Kidney (tissue), 2 donors: ENCODE measurements around a stretch of chr17.

GRCh38 chr17:41549683-41550215 lies 21.6 kb upstream of the KRT19 start:
- PRO-cap: no peak
- RRBS: no CpG with 5 or more reads among the region's 8 CpGs

DNA sequence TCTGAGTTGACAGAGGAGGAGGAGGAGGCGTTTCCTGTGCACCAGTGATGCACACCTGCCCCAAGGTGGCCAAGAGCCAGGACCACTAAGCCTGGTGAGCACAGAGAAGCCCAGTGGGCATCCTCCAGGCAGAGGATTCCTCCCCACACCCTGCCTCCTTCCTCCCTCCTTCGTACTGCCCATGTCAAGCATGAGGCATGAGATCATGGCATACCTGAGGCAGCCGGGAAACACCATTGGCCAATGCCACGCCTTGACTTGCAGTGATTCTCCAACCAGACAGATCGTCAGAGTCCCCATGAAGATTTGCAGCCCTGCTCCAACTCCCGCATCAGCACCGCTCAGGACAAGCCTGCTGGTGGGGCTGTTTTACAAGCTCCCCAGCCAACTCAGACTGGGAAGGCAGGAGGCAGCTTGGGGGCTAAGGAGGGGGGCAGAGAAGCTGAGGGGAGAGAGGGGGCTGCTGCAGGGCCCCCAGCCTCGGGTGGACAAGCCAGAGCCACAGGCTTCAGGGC lies 2.9 kb upstream of the KRT16 start:
- PRO-cap: no peak
- RRBS: no CpG with 5 or more reads among the region's 8 CpGs

DNA sequence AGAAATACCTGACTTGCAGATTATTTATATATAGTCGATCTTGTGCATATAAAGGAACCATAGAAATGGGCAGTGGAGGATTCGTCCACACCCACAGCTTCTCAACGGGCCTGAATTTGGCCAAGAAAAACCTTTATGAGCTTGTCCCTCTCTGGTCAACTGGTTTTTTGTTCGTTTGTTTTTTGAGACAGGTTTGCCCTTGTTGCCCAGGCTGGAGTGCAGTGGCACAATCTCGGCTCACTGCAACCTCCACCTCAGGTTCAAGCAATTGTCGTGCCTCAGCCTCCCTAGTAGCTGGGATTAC lies 2.9 kb downstream of the EIF1 start:
- PRO-cap: unidirectional peak, plus-strand start at position 65 of the sequence
- RRBS: no CpG with 5 or more reads among the region's 6 CpGs

GRCh38 chr17:41769208-41769954 lies 17.1 kb downstream of the JUP start:
- PRO-cap: no peak
- RRBS: no CpG with 5 or more reads among the region's 20 CpGs

GRCh38 chr17:41801395-41801891 lies 10.3 kb downstream of the P3H4 start:
- PRO-cap: unidirectional peak, minus-strand start at chr17:41801528
- RRBS: 10% methylated on average over 2 of the region's 10 CpGs

GRCh38 chr17:41806690-41807575 lies 4.8 kb downstream of the P3H4 start:
- PRO-cap: no peak
- RRBS: no CpG with 5 or more reads among the region's 12 CpGs

- PRO-cap: no peak
- RRBS: 88% methylated on average over 4 of the region's 12 CpGs
Measured at GRCh38 chr17:41885900-41886321, 20.7 kb upstream of the KLHL11 start.

- PRO-cap: no peak
- RRBS: no CpG with 5 or more reads among the region's 3 CpGs
Measured at GRCh38 chr17:41969193-41969578, 2.6 kb downstream of the CNP start.

- PRO-cap: no peak
- RRBS: no CpG with 5 or more reads among the region's 13 CpGs
Measured at GRCh38 chr17:42130356-42130762, 7.8 kb downstream of the HSPB9 start.

- PRO-cap: no peak
- RRBS: no CpG with 5 or more reads among the region's 25 CpGs
Measured at GRCh38 chr17:42153515-42154817, 823 bp downstream of the RAB5C start.

GRCh38 chr17:42185574-42186038 lies 354 bp upstream of the HCRT start:
- PRO-cap: no peak
- RRBS: no CpG with 5 or more reads among the region's 10 CpGs

GRCh38 chr17:42190366-42191427 lies 3.6 kb downstream of the GHDC start:
- PRO-cap: no peak
- RRBS: 72% methylated on average over 3 of the region's 18 CpGs

- PRO-cap: no peak
- RRBS: no CpG with 5 or more reads among the region's 5 CpGs
Measured at GRCh38 chr17:42286210-42286821, 2.0 kb upstream of the STAT5A start.

- PRO-cap: no peak
- RRBS: no CpG with 5 or more reads among the region's 9 CpGs
Measured at GRCh38 chr17:42294190-42295088, 6.1 kb downstream of the STAT5A start.

GRCh38 chr17:42299444-42300181 lies 11.3 kb downstream of the STAT5A start:
- PRO-cap: unidirectional peak, plus-strand start at chr17:42299649
- RRBS: no CpG with 5 or more reads among the region's 21 CpGs

GRCh38 chr17:42312029-42312839 lies 23.9 kb downstream of the STAT5A start:
- PRO-cap: bidirectional peak, plus-strand start at chr17:42312597, minus-strand start at chr17:42312276
- RRBS: 8% methylated on average over 11 of the region's 48 CpGs

GRCh38 chr17:42323859-42324092 lies 35.5 kb downstream of the STAT5A start:
- PRO-cap: no peak
- RRBS: no CpG with 5 or more reads among the region's 4 CpGs

DNA sequence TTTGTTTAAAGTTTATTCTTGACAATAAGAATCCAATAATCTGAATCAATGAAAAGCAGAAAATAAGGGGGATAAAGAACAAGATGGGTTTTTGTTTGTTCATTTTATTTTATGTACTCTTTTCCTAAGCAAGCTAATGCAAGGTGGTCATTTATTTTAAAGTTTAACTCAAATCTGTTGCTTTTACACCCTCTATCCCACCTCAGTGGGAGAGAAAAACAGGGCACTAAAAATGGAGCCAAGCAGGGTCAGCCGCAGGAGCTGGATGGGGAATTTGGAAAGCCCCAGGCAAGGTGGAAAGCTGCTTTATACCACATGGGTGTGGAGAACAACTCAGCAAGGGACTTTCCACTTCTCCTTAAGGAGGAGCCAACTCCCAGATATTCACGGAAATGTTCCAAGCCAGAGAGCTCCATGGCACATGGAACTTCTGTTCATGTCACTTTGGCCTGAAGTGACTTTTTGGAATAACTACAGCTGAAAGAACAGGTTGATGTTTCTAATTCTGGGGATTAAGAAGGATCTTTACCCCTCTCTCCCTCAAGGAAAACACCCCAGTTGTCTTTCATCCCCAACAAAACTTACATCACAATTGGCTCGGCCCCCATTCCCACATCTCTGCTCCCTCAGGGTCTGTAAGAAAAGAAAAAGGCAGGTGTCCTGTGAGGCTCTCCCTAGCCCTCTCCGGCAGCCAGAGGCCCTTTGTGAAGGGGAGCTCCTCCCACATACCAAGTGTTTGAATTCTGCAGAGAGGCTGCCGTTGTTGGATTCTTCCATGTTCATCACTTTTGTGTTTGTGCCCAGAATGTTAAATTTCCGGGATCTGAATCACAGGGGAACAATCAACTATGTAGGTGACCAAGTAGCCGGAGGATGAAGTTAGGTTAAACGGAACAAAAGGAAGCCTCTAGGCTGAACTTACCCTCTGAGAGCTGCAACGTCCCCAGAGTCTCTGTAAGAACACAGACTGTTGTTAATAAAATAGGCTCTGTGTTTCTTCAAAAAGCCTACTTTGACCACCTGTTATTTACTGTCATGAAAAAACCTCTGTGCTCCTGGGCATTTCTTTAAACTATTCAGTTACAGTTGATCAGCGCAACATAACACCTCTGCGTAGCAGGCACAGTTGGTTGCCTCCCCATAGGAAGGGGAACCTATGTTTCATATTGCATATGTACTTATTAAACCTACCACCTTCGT lies 40.9 kb downstream of the STAT5A start:
- PRO-cap: no peak
- RRBS: 17% methylated on average over 1 of the region's 12 CpGs

DNA sequence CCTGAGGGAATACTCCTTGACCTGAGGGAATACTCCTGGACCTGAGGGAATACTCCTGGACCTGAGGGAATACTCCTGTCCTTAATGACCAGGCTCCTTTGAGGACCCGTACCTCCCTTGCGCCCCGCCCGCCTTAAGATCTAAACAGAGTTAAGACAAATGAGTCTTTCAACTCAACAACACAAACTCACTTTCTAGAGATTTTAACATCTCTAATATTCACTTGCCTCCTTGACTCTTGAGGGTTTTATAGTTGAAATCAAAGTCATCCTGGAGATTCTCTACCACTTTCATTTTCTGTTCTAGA lies 49.8 kb downstream of the STAT3 start:
- PRO-cap: no peak
- RRBS: no CpG with 5 or more reads among the region's 4 CpGs

DNA sequence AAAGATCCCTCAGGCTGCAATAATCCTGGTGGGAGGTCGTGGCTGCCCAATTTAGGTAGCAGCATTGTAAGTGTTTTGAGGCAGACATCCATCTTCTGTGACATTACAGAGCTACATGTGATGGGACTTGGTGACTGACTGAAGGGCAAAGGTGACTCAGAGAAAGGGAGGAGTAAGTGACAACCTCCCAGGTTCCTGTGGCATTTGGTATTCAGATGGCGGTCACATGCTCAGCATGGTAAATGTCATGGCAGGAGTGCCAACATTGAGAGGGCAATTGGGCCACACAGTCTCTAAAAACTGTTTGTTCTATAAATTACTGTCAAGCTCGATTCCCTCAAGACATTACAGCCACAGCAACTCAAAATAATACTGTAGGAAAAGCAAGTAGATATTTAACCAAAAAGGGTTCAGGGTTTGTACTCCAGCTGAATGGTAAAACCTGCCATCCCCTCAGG lies 26.4 kb downstream of the STAT3 start:
- PRO-cap: no peak
- RRBS: no CpG with 5 or more reads among the region's 3 CpGs